Body of pancreas (tissue), 2 donors: ENCODE results near the gene SNAP29.

- PRO-cap: no peak
- RAMPAGE, long total RNA, 2 experiments: start-site peak on the plus strand in 1 of 2 experiments, at chr22:20508774-20509452 at its widest, 11 reads per replicate
Observed at GRCh38 chr22:20508582-20509228, 1.3 kb downstream of the MED15 start.

DNA sequence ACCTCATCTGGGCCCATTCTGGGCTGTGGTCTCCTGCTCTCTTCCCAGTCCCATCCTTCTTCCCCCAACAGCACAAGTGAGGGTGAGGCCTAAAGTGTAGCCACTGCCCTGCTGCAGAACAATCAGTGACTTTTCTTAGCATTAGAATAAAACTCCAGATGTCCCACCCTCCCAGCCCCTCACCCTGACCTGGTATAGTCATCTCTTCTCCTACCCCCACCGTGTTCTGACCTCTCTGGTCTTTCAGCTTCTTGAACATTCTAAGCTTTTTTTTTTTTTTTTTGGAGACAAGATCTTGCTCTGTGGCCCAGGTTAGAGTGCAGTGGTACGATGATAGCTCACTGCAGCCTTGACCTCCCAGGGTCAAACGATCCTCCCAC lies 4.3 kb downstream of the MED15 start:
- PRO-cap: no peak
- RAMPAGE, long total RNA, 2 experiments: no peak in any of the 2 experiments

DNA sequence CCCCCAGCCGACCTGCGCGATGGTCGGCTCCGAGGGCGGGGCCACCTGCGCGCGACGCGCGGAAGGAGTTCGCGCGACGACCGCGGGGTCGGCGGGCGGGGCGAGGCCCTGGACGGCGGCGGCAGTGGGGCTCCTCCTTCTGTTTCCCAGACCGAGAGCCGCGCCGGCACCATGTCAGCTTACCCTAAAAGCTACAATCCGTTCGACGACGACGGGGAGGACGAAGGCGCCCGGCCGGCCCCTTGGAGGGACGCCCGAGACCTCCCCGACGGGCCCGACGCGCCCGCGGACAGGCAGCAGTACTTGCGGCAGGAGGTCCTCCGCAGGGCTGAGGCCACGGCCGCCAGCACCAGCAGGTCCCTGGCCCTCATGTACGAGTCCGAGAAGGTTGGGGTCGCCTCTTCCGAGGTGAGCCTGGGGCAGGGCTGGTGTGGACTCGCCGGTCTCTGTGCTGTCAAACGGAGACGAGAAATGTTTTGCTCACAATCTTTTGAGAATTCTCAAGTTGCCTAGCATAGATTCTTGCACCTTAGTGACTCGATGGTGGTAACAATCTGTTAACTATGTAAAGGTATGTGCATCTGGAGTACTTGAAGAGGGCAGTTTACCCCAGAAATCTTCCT lies at the start of gene SNAP29:
Gene SNAP29, plus strand, starts transcription at position 68 of the 623 bp plus-strand sequence.
- PRO-cap: bidirectional peak, plus-strand start at position 98 of the sequence, minus-strand start outside the sequence
- RAMPAGE, long total RNA, 2 experiments: start-site peak on the plus strand in 2 of 2 experiments, centred at positions 106 to 119 of the sequence, 86 to 400 reads per replicate

GRCh38 chr22:20887170-20887951 lies 28.6 kb downstream of the SNAP29 start:
- PRO-cap: no peak
- RAMPAGE, long total RNA, 2 experiments: no peak in any of the 2 experiments

DNA sequence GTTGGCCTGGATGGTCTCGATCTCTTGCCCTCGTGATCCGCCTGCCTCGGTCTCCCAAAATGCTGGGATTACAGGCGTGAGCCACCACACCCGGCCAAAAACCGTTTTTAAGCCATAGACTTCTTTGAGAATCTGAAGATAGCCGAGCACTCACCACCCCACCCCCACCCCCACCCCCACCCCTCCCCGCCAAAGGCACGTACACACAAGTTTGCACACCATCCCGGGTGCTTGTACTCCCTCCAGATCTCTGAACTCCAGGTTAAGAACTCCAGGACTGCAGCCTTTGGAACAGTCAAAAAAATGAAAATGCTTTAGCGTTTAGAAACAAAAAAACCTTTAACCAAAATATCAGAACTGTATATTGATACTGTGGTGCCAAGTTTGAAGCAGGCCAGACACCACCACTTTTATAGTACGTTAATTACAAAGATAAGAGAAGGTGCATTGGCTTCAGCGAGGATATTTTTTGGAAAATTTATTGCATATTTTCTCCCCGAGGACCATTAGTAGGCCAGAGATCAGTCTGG lies 1.7 kb downstream of the CRKL start:
- PRO-cap: no peak
- RAMPAGE, long total RNA, 2 experiments: no peak in any of the 2 experiments

DNA sequence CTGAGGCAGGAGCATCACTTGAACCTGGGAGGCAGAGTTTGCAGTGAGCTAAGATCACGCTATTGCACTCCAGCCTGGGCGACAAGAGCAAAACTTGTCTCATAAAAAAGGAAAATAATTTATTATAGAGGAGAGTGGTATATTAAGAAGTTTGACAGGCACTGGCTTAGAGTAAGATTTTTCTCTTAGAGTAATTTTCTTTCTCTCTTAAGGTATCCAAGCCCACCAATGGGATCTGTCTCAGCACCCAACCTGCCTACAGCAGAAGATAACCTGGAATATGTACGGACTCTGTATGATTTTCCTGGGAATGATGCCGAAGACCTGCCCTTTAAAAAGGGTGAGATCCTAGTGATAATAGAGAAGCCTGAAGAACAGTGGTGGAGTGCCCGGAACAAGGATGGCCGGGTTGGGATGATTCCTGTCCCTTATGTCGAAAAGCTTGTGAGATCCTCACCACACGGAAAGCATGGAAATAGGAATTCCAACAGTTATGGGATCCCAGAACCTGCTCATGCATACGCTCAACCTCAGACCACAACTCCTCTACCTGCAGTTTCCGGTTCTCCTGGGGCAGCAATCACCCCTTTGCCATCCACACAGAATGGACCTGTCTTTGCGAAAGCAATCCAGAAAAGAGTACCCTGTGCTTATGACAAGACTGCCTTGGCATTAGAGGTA lies 16.5 kb downstream of the CRKL start:
- PRO-cap: no peak
- RAMPAGE, long total RNA, 2 experiments: no peak in any of the 2 experiments

- PRO-cap: no peak
- RAMPAGE, long total RNA, 2 experiments: no peak in any of the 2 experiments
Observed at GRCh38 chr22:20985742-20986625, 3.9 kb downstream of the LZTR1 start.

DNA sequence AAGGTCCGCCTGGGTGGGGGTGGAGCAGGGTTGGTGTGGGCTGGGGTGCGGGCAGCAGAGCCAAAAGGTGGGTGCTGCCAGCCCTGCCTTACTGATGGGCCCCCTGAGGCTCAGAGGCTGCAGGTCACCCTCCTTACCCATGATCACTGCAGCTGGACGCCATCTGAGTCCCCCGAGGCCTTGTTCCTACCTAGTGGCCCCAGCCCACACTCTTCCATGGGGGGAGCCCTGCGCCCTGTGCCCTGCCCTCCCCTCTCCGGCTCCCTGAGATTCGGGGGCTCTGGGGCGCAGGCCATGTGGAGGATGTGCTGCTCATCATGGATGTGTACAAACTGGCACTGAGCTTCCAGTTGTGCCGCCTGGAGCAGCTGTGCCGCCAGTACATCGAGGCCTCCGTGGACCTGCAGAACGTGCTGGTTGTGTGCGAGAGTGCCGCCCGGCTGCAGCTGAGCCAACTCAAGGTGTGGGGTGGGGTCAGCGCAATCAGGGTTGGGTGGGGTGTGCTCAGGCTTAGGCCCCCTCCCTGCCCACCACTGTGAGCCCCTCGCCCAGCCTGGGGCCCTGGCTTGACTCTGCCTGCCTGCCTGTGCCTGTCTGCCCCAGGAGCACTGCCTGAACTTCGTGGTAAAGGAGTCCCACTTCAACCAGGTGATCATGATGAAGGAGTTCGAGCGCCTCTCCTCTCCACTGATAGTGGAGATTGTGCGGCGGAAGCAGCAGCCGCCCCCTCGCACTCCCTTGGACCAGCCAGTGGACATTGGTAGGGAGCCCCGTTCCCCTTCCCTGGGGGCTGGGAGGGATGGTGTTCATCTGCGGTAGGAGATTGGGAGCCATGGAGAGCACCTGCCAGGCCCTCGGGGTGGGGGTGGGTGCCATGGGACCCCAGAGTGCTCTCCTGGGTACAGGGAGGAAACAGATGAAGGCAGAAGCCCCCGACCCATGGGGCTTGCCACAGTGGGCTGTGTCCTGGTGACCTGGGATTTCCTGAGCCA lies 7.4 kb downstream of the THAP7 start:
- PRO-cap: no peak
- RAMPAGE, long total RNA, 2 experiments: no peak in any of the 2 experiments

DNA sequence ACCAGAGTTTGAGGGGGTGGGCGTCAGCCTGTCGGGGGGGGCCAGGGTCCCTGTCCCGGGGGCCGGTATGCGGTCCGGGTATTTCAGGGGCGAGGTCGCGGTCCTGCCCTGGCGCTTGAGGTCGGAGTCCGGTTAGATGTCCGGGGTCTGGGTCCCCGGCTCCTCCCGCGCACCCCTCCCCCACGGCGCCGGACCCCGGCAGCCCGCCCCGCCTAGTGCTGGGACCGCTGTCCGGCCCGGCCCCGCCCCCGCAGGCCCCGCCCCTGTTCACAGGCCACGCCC lies 217 bp upstream of the HIC2 start:
- PRO-cap: no peak
- RAMPAGE, long total RNA, 2 experiments: no peak in any of the 2 experiments

- PRO-cap: no peak
- RAMPAGE, long total RNA, 2 experiments: no peak in any of the 2 experiments
Observed at GRCh38 chr22:21448034-21448461, 19.1 kb upstream of the TMEM191C start.

GRCh38 chr22:21593806-21595055 lies 26.7 kb downstream of the UBE2L3 start:
- PRO-cap: no peak
- RAMPAGE, long total RNA, 2 experiments: no peak in any of the 2 experiments

GRCh38 chr22:21622438-21623076 lies 7.3 kb downstream of the YDJC start:
- PRO-cap: no peak
- RAMPAGE, long total RNA, 2 experiments: no peak in any of the 2 experiments

- PRO-cap: no peak
- RAMPAGE, long total RNA, 2 experiments: no peak in any of the 2 experiments
Observed at GRCh38 chr22:21765877-21766657, 30.5 kb upstream of the YPEL1 start.

DNA sequence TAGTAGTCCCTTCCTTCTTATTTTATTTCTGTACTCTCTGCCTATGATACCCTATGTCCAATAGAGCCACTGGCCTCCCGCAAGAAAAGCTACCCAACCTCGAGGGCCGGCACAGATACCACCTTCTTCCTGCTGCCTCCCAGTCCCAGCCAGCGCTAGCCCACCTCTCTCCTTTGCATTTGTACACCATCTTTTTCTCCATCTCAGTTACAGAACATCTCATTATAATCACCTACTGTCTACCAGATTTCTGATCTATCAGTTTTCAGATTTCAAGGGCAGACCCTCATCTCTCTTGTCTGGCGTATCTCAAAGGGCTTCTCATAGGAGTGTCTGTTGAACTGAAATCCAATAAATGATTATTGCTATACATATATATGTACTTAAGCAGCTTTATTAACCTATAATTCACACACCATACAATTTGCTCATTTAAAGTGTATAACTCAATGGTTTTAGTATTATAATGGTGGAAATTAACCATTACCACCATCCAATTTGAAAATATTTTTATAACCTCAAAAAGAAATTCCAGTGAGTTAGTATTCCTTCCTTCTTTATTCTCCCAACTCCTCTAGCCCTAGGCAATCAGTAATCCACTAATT lies 65.0 kb downstream of the MAPK1 start:
- PRO-cap: no peak
- RAMPAGE, long total RNA, 2 experiments: no peak in any of the 2 experiments

DNA sequence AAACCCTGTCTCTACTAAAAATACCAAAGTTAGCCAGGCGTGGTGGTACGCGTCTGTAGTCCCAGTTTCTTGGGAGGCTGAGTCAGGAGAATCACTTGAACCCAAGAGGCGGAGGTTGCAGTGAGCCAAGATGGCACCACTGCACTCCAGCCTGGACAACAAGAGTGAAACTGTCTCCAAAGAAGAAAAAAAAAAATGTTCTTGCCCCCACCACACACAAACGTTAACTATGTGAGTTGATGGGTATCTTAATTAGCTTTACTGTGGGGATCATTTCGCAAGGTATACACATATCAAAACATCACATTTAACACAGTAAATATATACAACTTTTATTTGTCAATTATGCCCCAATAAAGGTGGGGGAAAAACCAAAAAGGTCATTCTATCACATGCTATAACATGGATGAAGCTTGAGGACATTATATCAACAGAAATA lies 53.6 kb downstream of the MAPK1 start:
- PRO-cap: no peak
- RAMPAGE, long total RNA, 2 experiments: no peak in any of the 2 experiments

DNA sequence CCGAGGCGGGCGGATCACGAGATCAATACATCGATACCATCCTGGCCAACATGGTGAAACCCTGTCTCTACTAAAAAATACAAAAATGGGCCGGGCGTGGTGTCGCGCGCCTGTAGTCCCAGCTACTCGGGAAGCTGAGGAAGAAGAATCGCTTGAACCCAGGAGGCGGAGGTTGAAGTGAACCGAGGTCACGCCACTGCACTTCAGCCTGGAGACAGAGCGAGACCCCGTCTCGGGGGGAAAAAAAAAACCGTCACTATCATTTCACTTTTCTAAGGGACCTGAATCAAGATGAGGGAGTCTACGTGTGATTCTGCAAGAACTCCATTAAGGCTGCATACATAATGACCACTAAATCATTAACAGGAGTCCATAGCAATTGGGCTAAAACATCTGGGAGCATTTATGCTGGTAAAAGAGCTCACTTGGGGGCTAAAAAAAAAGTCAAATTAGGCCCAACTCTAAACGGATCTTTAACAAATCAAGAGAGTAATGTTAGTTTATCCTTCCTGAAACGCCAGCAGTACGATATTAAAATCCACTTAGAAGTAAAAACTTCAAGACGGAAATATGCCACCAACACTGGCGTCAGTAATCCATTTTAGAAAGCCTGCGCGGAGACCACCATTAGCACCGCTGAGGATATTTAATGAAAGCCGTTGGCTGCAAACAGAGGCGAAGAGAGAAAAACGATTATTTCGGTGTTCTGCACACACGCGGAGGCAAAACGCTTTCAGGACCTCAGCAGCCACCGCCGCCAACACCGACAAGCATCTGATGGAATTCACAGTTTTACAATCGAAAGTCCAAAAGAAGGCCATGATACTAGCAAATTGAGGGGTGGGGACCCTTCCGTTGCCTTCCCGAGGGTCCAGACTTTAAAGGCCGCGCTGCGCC lies 1.0 kb downstream of the MAPK1 start:
- PRO-cap: no peak
- RAMPAGE, long total RNA, 2 experiments: no peak in any of the 2 experiments

DNA sequence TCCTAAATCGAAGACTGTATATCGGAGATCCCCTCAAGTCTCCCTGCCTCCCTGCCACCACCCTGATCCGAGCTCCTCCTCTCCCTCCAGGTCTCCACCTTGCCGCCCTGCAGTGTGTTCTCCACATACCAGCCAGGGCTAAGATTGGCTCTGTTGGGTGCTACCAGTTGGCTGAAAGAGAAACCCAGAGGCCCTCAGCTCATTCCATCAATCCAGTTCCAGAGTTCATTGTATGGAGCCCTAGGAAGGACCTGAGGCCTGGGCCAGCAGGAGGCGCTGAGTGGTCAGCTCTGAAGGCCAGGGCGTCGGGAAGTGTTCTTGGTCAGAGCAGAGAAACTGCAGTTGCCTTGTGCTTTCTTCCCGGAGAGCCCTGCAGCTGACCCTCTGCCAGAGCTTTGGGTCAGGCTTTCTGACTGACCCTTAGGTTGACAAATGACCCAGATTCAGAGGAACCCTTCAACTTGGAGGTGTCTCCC lies 2.2 kb upstream of the TOP3B start:
- PRO-cap: no peak
- RAMPAGE, long total RNA, 2 experiments: no peak in any of the 2 experiments

- PRO-cap: no peak
- RAMPAGE, long total RNA, 2 experiments: no peak in any of the 2 experiments
Observed at GRCh38 chr22:21994735-21994983, 12.1 kb upstream of the TOP3B start.

DNA sequence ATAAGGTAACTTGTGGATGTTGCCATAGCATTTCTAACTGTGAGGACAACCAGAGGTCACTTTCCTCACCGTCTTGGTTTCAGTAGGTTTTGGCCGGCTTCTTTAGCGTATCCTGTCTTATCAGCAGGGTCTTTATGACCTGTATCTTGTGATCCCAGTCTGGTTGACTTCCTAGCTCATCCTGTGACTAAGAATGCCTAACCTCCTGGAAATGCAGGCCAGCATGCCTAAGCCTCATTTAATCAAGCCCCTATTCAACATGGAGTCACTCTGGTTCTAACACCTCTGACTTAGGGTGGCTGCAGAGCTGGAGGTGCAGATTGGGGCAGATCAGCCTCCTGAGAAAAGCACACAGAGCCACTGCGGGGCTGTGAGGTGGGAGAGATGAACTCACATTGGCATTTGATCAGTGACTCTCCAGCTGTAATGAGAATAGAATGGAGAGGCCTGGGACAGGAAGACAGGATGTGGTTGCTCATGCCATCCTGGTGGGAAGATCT lies 41.1 kb upstream of the TOP3B start:
- PRO-cap: no peak
- RAMPAGE, long total RNA, 2 experiments: no peak in any of the 2 experiments

- PRO-cap: no peak
- RAMPAGE, long total RNA, 2 experiments: no peak in any of the 2 experiments
Observed at GRCh38 chr22:22043464-22044082, 61.0 kb upstream of the TOP3B start.